H7 (cell line): Measurements from ENCODE around the gene ITGA1.

GRCh38 chr5:50667702-50668197, 1.3 kb downstream of the PARP8 start:
- RAMPAGE, long total RNA, result start-site peak on the minus strand at chr5:50667790-50667814, 7 reads

- RAMPAGE, long total RNA, result no peak
These were observed 189.3 kb downstream of the PARP8 start for GRCh38 chr5:50855738-50856047.

GRCh38 chr5:50856845-50857048, 190.3 kb downstream of the PARP8 start:
- RAMPAGE, long total RNA, result no peak

DNA sequence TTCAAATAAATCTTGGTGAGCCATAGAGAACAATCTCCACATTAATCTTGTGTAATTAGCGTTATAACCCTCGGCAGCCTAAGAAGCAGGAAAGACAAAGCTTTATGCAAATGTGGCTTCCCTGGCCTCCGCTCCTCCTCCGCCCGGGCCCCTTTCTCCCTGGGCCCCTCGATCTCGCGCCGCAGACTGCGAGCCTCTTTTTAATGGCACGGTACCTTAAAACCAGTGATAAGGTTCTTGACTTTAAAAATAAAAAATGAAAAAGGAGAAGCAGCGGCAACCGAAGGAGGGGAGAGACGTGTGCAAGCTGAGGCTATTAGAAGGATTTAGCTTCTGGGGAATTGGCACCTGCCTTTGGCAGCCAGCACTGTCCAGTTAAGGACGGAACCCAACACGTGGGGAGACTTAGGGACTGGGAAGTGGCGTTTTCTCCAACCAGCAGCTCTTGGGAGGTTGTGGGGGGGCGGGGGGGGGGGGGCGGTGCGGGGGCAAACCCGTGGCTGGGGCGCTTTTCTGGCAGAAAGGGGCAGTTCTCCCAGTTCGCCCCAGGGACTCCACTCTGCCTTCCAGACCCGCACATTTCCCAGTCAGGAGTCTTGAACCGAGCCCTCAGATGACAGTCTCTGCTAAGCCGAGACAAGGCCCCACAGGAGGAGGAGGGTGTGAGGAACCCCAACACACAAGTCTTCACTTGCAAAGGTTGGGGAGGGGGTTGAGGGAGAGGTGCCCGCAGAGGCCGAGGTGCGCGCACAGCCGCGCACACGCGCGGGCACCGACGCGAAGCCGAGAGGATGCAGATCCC, 297.2 kb downstream of the PARP8 start:
- RAMPAGE, long total RNA, result no peak

DNA sequence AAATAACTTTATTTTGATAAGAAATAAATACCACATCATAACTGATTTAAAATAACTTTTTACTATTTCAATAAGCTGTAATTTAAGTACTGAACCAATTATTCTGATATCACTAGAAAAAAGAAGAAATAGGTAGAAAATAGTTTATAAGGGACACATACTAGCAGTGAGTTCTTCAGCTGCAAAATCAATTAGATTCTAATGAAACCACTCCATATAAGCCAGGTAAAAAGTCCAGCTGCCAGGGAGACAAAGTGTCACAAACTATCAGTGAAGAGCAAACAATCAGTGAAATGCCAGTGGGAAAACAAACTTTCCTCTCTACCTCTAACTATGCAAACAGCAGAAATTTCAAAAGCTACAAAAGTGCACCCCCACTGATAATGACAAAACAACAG, 637.3 kb upstream of the ITGA1 start:
- RAMPAGE, long total RNA, result no peak

- RAMPAGE, long total RNA, result no peak
These were observed 4.4 kb upstream of the ITGA1 start for GRCh38 chr5:52783244-52783883.

- RAMPAGE, long total RNA, result no peak
These were observed at the start of gene ITGA1 for GRCh38 chr5:52787893-52788776. Gene ITGA1 (plus strand): TSS chr5:52787916.

GRCh38 chr5:52859412-52859922, 71.8 kb downstream of the ITGA1 start:
- RAMPAGE, long total RNA, result no peak

- RAMPAGE, long total RNA, result no peak
These were observed 94.0 kb downstream of the ITGA1 start for GRCh38 chr5:52881668-52882134.

DNA sequence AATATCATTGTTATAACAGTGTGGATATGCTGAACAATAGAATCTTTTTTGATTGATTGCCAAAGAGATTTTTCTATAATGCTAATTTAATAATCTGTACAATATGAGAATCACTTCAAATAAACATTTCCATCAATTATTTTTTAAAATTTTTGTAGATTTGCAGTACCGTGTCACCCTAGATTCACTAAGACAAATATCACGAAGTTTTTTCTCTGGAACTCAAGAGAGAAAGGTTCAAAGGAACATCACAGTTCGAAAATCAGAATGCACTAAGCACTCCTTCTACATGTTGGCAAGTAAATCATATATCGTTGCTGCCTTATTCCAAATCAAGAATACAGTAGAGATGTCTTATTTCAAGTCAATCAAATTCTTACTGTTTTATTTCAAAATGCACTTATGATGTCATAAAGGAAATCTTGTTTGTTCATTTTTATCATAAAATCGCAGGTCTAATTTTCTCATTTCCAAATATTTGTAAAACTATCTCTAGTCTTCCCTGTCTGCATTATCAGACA, 68.9 kb upstream of the ITGA2 start:
- RAMPAGE, long total RNA, result no peak

DNA sequence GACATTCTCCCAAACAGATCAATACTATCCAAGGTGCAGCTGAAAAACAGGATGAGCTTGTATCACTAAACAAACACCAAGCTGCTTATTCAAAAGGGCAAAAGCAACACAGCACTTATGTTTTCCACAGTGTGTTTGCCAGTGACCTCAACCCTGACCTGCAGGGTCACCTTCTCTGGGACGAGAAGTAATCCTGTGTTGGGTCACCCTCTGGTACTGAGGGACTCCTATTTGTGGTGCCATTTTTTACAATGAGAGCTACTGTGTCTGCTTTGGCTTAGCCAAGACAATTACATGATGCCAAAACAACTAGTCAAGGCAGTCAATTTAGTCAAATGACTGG, 3.3 kb upstream of the FST start:
- RAMPAGE, long total RNA, result no peak

DNA sequence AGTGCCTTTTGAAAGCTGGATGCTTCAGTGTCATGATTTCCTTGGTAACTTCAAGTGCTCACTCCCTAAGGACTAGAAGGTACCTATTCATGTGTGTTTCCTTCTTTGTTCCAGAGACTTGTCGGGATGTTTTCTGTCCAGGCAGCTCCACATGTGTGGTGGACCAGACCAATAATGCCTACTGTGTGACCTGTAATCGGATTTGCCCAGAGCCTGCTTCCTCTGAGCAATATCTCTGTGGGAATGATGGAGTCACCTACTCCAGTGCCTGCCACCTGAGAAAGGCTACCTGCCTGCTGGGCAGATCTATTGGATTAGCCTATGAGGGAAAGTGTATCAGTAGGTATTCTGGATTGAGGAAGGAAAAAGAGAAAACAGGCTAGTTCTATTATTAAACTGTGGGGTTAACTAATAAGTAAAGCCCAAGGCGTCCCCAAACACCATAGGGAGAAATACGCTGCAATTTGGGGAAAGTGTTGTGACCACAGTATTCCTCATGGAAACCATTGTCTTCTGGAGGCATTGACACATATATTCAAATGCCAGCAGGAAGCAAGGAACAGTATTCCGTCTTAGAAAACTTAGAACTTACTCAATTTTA, 3.6 kb downstream of the FST start:
- RAMPAGE, long total RNA, result no peak

GRCh38 chr5:54043109-54043637, 267.2 kb downstream of the ARL15 start:
- RAMPAGE, long total RNA, result no peak

GRCh38 chr5:54136856-54137406, 173.4 kb downstream of the ARL15 start:
- RAMPAGE, long total RNA, result no peak

- RAMPAGE, long total RNA, result no peak
These were observed 132.2 kb downstream of the ARL15 start for GRCh38 chr5:54178125-54178710.

DNA sequence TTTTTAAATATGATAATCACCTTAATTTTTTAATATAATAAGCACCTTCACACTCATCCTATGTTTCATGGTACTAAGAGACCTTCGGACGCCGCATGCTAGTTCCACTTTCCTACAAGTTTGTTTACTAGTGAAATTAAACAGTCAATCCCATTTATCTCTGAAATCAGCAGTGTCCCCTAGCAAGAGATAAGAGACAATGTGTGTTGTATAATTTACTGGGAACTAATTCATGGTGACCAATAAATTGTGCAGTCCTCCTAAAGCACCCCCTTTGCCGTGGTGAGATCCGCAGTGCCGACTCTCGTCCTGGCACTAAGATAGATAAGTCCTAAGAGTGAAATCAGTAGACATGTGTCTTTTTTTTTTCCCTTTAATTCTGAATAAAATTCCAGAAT, 89.8 kb downstream of the ARL15 start:
- RAMPAGE, long total RNA, result no peak

DNA sequence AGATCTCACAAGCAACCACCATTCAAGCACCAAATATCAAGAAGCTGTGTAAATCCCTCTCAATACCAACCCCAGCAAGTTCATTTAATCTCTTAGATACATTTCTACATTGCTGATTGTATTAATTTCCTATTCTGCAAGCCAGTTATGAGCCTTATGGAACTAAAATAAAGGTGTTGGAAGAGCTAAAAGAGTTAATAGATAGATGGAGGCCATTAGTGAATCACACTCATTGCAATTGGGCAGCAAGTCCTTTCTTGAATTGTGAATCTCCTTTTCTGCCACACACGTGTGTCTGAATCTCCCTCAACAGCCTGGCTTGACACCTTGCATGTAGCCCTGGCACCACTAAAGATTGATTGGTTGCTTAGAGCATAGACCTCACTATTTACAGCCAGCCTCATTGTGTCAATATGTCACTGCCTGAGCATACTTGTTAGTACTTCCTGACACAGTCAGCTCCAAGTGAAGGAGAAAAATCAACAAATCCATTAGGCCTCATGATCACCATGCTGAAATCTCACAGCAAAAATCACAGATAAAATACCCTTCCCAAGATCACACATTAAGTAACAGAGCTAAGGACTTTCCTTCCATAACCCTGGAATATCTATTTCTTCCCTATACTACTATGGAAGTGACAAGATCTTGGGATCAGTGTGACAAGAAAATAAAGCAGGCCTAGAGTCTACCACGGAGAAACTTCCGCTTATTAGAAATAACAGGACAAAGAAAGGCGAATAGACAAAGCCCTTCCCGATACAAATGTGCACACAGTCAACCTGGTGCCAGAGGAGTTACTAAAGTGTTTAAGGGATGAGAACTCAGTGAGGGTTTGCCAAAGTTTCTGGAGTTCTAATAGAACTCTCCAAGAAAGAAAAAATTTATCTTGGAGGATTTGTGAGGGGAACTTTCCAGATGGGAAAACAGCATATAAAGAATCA, 5.4 kb upstream of the ARL15 start:
- RAMPAGE, long total RNA, result no peak

GRCh38 chr5:54742207-54742953, 224.8 kb downstream of the SNX18 start:
- RAMPAGE, long total RNA, result no peak

DNA sequence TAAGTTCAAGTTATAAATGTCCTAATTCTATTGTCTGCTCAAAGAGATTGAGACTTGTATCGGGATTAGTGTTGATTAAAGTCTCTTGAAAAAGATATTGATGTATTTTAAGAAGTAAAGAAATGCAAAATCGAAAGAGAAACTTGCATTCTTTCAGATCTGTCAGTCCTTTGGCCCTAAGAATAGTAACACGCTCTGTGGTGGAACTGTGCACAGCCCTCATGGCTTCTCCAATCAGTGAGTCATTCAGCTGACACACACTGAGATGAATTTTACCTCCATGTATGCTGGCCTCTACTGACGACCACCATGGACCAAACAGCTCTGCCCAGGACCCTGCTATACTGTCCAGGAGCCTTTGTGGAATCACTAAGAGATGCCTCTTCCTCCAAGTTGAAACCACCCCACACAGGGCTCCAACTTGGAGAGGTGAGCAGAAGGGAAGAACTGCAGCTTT, 232.3 kb downstream of the ESM1 start:
- RAMPAGE, long total RNA, result no peak

DNA sequence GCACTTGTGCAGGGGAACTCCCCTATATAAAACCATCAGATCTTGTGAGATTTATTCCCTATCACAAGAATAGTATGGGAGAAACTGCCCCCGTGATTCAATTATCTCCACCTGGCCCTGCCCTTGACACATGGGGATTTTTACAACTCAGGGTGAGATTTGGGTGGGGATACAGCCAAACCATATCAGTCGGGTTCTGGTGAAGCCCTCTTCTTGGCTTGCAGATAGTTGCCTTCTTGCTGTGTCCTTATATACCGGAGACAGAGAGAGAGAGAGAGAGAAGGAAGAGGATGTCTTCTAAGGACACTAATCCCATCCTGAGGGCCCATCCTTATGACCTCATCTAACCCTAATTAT, 208.7 kb downstream of the ESM1 start:
- RAMPAGE, long total RNA, result no peak